ENCODE measurements around a stretch of chr17.

DNA sequence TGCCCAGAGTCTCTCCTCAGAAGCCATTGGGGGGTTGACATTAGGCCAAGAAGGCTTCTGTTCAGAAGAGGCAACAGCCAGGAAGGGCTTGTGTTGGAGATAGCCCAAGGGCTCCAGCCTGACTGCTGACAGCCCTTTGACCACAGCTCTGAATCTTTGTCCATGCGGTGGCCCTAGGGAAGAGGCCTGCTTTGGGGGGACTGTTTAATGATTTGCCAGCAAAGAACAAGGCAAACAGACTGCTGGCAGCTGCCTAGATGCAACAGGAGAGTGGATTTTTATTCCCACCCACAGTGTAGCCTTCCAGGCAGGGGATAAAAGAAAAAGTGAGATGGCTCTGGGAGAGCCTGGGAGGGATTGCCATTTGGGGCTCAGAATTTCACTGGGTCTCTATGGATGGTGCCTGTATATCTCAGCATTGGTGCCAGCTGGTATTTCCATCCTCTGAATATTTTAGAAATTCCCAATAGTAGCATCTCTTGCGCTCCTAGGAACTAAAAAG, 29.3 kb upstream of the SUPT4H1 start:
- PRO-cap, 5 experiments, result peak in 4 of 5 experiments; most common plus-strand start position 329 of the sequence (in 2); most common minus-strand start position 150 of the sequence (in 3)
- RAMPAGE, long total RNA, 2 experiments, result no peak in any of the 2 experiments
- RRBS, result no CpG with 5 or more reads among the region's 2 CpGs

DNA sequence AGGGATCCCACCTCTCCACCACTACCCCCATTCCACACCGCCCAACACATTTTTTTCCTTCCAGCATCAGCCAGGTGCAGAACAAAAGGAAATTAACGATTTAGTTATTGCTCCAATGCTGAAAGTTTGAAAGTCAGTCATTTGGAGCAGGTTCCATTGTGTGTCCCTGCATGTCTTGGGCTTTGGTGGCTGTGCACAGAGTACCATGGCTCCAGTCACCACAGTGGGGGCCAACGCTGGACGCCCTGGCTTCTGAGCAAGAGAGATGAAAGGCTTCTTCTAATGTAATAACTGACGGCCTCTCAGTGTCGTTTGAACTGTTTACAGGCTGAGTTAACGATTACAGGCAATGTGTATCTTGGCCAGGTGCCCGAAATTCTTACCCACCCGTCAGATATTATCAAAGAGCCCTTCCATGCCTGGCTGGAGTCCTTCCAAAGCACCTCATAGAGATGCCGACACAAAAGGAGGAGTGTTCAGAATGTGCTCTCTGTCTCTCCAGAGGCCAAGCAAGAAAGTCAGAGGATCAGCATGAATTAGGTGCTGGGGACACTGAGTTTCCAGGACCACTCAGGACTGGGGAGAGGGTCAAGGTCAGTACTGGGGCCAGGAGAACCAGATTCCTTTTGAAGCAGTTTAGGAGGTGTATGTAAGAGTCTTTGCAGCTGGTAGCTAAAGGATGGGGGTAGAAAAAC, 25.9 kb downstream of the RNF43 start:
- PRO-cap, 5 experiments, result peak in 5 of 5 experiments; most common plus-strand start position 501 of the sequence (in 2); most common minus-strand start position 254 of the sequence (in 5)
- RAMPAGE, long total RNA, 2 experiments, result no peak in any of the 2 experiments
- RRBS, result no CpG with 5 or more reads among the region's 10 CpGs

DNA sequence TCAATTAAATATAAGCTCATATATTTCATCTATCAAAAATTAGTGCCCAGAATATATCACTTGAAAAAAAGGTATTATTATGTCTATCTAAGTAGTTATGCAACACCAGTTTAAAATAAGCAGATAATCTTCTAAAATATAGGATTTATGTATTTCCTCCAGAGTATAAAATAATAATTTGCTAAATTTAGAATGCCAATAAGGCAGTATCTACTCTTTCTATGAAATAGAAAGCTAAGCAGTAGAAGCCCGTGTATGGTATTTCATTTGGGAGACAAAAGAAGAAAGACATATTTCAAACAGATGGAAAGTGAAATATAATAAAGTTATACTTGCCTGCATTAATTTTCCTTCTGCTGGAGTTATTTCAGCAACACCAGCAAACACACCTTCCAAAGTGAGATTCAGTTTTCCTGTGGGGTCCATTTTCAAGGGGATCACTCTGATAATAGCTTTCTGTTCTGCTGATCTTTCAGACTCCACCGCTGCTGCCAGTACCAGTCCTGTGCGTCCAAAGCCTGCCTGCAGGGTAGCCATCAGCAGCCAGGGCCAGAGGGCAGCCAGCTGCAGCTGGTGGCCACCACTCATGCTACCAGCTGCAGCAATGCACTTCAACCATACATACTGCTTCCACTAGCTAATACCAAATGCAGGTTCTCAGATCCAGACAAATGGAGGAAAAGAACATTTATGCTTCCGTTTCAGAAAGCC, 2.2 kb downstream of the RNF43 start:
- PRO-cap, 5 experiments, result no peak in any of the 5 experiments
- RAMPAGE, long total RNA, 2 experiments, result no peak in any of the 2 experiments
- RRBS, result no CpG with 5 or more reads among the region's 4 CpGs

- PRO-cap, 5 experiments, result no peak in any of the 5 experiments
- RAMPAGE, long total RNA, 2 experiments, result no peak in any of the 2 experiments
- RRBS, result no CpG with 5 or more reads among the region's 2 CpGs
Observed at GRCh38 chr17:58510037-58510309, 4.5 kb downstream of the MTMR4 start.

- PRO-cap, 5 experiments, result peak in 5 of 5 experiments; most common plus-strand start chr17:58518354 (in 5); most common minus-strand start chr17:58517880 (in 3)
- RAMPAGE, long total RNA, 2 experiments, result start-site peak on the minus strand in 2 of 2 experiments, at chr17:58517564-58517890 at its widest, 49 to 291 reads per replicate
- RRBS, result 2% methylated on average over 15 of the region's 59 CpGs
Observed at GRCh38 chr17:58517449-58518476, 3.3 kb upstream of the MTMR4 start.

DNA sequence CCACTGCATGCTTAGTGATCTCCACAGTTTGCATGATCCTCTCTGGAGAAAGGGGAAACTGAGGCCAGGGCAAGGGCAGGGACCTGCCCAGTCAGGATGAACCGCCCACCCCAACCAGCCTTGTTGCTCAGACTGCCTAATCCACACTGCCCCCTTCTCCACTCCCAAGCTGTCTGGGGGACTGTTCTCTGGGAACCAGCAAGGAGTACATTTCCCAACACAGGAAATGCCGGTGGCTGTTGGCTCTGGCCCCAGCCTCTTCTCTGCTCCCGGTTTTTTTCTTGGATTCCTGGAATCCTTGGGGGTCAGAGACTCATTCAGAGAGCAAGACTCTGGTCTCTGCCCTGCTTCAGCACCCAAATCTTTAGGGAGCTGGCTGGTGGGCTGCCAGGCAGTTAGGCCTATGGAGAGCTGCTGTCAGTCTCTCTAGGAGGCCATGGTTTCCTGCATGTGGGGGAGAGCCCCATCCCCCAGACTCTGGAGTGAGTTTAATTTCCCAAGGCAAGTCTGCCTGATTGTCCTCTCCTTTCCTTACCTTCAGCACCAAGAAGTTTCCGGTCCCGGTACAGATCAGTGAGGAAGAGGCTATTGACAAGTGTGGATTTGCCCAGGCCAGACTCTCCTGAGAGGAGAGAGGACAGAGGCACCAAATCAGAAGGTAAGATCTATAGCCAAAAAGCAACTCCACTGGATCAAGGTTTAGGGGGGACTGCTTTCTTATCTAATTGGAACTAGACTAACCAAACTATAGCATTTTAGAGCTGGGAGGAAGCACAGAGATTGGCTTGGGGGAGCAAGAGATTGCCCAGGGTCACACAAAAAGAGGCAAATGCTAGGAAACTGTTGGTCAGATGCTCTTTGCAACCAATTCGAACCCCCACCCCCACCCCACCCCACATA, 11.0 kb upstream of the MTMR4 start:
- PRO-cap, 5 experiments, result peak in 1 of 5 experiments; most common minus-strand start position 148 of the sequence (in 1)
- RAMPAGE, long total RNA, 2 experiments, result start-site peak on the plus strand in 1 of 2 experiments, centred at position 392 of the sequence, 16 reads per replicate
- RRBS, result 0% methylated on average over 1 of the region's 6 CpGs

DNA sequence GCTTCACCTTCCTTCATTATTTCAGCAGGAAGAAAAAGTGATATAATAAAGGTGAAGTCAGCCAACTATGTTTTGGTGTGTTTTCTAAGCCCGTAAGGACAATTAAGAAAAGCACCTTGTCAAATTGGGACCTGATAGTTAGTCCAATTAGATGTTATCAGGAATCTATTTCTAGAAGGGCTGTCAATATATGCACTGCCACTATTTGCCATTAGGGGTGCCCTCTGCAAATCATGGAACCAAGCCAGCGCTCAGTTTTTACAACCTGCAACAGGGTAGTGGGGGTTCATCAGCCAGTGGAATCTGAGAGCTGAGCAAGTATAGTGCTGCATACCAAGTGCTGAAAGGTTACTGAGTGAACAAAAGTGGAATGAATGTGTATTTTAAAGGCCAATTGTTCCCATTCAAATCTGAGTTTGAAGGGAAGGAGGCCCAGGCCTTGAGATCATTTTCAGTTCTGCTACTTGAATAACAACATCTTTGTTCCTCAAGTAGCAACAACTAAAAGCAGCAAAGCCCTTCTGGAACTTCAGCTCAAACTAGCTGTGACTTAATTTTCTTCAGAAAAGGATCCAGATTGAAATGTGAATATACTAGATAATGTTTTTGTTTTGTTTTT, 10.4 kb downstream of the PRR11 start:
- PRO-cap, 5 experiments, result no peak in any of the 5 experiments
- RAMPAGE, long total RNA, 2 experiments, result no peak in any of the 2 experiments
- RRBS, result no CpG with 5 or more reads among the region's 2 CpGs

DNA sequence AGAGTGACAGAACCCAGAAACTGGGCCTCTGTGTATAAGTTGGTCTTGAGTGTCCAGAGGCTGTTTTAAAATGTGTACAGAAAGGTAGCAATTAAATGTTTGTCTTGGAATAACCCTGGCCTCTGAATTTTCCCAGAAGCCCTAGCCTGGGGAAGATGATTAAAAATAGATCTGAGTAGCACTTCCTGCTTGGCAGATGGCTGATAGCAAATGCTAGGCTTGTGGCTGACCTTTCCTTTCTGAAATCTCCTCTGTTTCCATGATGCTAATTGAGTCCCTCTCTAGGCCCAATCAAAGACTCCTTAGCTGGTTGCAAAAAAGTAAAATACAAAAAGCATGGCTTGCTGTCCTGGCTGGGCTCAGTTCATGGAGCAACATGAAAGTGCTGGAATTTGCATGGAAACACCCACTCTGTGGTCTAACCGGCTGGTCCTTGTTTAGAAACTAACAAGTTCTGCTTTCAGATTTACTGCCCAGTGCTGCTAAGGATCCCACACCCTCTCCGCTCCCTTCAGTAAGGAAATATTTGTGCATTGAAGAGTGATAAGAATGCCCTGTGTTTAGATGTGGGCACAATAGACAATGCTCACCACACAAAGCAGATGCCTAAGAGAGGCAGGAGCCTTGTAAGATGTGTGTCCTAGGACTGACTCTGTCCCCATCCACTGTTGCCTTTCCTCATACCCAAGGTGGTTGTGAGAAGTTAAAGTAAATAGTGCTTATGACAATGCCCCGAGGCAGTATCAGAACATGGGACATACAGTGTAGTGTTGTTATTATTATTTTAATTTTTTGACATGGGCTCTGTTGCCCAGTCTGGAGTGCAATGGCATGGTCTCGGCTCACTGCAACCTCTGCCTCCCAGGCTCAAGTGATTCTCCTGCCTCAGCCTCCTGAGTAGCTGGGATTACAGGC, 40.9 kb downstream of the YPEL2 start:
- PRO-cap, 5 experiments, result peak in 5 of 5 experiments; most common plus-strand start position 469 of the sequence (in 4); most common minus-strand start position 72 of the sequence (in 2)
- RAMPAGE, long total RNA, 2 experiments, result no peak in any of the 2 experiments
- RRBS, result no CpG with 5 or more reads among the region's 4 CpGs

- PRO-cap, 5 experiments, result no peak in any of the 5 experiments
- RAMPAGE, long total RNA, 2 experiments, result no peak in any of the 2 experiments
- RRBS, result no CpG with 5 or more reads among the region's 7 CpGs
Observed at GRCh38 chr17:59374262-59375287, 43.1 kb downstream of the YPEL2 start.

DNA sequence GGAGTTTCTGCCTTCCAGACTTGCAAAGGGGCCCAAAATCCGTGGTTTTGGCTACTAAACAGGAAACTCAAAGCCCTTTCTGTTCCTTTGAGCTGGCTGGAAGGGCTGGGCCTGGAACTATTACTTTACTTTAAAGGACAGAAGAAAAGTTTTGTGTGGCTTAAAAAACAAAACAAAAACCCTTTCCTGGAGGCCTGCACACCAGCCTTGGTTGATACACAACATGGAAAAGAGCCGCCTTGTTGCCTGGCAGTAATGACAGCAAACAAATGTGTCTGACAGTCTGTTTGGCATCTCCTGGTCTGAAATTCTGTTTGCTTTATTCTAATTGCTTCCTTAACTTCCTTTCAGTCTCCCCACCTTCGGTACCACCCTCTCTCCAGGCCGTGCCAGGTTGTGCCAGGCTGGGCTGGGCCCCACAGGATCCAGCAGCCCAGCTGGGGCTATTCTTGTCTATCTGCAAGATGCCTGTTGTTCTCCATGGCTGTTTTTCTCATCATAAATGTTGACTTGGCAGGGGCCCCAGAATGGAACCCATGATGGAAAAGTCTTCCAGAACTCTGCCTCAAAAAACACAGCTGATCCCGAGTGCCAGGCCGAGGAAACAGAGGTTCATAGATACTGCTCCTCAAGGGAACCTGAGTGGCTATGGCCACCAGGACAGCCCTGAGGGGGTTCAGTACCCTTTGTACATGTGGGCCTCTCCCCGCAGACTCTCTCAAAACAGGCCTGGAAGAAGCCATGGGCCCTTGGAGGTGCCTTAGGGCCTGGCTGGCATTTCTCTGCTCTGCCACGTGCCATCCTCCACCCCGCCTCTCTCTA, 50.3 kb downstream of the YPEL2 start:
- PRO-cap, 5 experiments, result peak in 1 of 5 experiments; most common plus-strand start position 392 of the sequence (in 1); most common minus-strand start position 312 of the sequence (in 1)
- RAMPAGE, long total RNA, 2 experiments, result no peak in any of the 2 experiments
- RRBS, result no CpG with 5 or more reads among the region's 9 CpGs

DNA sequence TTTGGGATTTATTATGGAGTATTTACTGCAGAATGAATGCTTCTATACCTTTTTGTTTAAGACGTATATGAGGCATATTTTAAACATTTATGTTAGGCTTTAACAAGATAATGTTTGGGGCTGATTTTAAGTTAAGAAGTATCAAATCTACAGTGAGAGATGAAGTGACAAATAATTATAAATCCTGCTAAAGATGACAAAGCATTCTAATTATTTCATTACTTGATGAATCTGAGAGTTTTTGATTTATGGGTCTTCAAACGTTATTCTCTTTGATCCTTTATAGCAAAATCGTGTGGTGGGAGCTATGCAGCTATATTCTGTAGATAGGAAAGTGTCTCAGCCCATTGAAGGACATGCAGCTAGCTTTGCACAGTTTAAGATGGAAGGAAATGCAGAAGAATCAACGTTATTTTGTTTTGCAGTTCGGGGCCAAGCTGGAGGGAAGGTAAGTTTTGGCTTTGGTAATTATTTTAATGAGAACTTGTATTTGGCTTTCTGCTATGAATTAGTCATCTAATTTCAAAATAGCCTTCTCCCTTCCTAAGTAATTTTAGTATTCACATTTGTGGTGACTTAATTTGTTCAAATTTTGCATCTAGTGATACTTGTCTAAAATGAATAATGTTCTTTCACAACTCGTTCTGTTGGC, 28.4 kb downstream of the CLTC start:
- PRO-cap, 5 experiments, result no peak in any of the 5 experiments
- RAMPAGE, long total RNA, 2 experiments, result no peak in any of the 2 experiments
- RRBS, result no CpG with 5 or more reads among the region's 6 CpGs

GRCh38 chr17:59654829-59655671, 35.4 kb downstream of the CLTC start:
- PRO-cap, 5 experiments, result no peak in any of the 5 experiments
- RAMPAGE, long total RNA, 2 experiments, result no peak in any of the 2 experiments
- RRBS, result no CpG with 5 or more reads among the region's 7 CpGs

DNA sequence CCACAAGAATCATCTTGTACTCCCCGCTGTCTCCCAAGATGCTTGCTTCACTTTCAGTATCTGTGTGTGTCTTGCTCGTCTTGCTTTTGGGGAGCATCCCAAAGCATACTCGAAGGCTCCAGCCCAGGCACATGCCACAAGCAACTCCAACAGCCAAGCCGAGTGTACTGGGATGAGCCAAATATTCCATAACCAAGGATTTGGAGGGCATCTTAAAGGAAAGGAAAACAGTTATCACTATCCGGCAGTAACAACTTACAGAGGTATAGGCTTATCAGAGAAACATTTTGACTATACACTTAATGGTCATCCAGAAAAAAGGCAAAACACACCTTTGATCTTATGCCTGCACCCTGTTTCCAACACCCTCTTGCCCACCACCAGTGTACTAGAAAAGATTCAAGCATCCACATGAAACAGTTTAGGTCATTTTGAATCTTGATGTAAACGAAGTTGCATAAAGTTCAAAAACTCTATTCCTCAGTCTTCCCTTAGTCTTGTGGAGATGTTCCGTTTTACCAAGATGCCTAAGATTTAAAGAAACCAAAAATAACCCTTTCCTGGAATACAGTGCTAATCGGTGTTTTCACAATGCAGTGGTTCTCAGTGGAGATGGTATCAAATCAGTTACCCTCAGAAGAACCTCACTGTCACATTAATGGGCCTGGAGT, 9.3 kb downstream of the PTRH2 start:
- PRO-cap, 5 experiments, result no peak in any of the 5 experiments
- RAMPAGE, long total RNA, 2 experiments, result no peak in any of the 2 experiments
- RRBS, result no CpG with 5 or more reads among the region's 8 CpGs

DNA sequence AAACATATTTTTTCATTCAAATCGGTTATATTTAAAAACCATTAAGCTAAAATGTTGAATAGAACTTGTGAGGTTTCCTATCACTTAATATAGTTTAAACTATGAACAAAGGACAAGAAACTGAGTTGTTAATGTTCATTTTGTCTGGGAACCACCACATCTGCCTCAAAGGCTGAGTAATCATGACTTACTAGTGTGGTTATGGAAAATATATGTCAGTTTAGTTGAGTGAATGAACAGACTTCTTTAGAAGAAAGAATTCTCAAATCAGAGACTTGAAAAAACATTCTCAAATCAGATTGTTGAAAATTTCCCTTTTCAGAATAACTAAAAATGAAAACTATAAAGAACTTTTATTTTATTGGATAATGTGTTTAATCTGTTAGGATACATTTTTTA, 55.0 kb downstream of the VMP1 start:
- PRO-cap, 5 experiments, result no peak in any of the 5 experiments
- RAMPAGE, long total RNA, 2 experiments, result no peak in any of the 2 experiments
- RRBS, result no CpG with 5 or more reads among the region's 1 CpG

DNA sequence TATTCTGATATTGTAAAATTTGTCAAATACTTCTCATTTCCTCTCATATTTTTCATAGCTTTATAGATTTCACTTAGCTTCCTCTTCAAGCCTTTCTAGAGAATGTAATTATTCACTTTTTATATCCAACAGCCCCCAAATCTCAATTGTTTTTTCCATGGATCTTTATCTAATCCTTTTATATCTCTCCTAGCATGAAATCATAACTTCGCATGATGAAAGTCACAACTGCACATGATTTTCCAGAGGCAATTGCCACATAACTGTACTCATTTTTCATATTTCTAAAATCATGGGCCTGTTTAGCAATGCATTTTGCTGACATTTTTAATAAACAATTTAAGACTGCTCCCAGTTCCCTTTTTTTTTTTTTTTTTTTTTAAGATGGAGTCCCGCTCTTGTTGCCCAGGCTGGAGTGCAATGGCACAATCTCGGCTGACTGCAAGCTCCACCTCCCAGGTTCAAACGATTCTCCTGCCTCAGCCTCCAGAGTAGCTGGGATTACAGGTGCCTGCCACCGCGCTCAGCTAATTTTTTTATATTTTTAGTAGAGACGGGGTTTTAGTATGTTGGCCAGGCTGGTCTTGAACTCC, 83.5 kb downstream of the VMP1 start:
- PRO-cap, 5 experiments, result peak in 2 of 5 experiments; most common minus-strand start position 155 of the sequence (in 2)
- RAMPAGE, long total RNA, 2 experiments, result no peak in any of the 2 experiments
- RRBS, result no CpG with 5 or more reads among the region's 7 CpGs

DNA sequence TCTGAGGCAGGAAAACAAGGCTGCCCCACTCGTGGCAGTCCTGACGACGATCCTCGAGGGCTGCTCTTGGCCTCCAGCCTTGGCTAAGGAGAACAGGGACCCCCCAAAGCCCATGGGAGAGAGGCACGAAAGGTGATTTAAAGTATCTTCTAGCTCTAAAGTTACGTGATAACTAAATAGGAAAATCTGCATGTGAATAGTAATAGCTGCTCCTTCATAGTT, 81.7 kb downstream of the CA4 start:
- PRO-cap, 5 experiments, result no peak in any of the 5 experiments
- RAMPAGE, long total RNA, 2 experiments, result no peak in any of the 2 experiments
- RRBS, result no CpG with 5 or more reads among the region's 6 CpGs

DNA sequence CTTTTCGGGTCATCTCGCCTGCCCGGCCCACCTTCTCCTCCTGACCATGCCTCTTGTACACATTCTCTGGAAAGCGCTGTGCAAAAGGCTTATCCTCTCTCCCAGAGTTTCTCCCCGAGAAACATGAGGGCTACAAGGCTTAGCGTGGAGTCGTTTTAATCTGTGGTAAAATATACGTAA, 755 bp upstream of the USP32 start:
- PRO-cap, 5 experiments, result no peak in any of the 5 experiments
- RAMPAGE, long total RNA, 2 experiments, result no peak in any of the 2 experiments
- RRBS, result no CpG with 5 or more reads among the region's 8 CpGs

GRCh38 chr17:60421096-60422231, 825 bp upstream of the CHCT1 start:
- PRO-cap, 5 experiments, result no peak in any of the 5 experiments
- RAMPAGE, long total RNA, 2 experiments, result no peak in any of the 2 experiments
- RRBS, result 5% methylated on average over 39 of the region's 74 CpGs

DNA sequence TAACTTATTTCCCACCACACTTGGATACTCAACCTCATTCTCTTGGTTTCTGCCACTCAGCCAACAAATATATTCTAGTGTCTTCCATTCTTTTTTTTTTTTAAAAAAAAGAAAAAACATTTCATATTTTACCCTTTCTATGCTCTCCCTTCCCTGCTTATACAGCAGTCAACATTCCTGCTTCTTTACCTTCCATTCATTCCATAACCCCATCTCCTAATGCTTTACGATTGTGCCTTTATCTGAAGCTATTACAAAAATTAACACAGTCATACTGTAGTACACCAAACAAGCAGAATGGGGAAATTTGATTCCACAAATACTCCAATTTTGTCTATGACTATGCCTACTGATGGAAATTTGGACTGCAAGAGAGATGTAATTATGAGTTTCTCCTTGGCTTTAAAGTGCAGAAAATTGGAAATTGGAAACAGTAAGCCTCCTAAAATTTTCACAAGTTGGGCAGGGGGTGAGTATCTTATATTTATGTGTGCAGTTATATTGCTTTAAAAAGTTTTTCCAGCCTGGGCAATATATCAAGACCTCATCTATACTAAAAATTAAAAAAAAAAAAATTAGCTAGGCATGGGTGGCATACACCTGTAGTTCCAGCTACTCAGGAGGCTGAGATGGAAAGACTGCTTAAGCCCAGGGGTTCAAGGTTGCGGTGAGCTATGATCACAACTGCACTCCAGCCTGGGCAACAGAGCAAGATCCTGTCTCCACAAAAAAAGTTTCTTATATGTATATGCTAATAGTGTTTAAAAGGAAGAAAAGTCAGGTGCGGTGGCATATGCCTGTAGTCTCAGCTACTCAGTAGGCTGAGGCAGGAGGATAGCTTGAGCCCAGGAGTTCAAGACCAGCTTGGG, 3.0 kb downstream of the APPBP2 start:
- PRO-cap, 5 experiments, result peak in 3 of 5 experiments; most common plus-strand start position 359 of the sequence (in 3)
- RAMPAGE, long total RNA, 2 experiments, result no peak in any of the 2 experiments
- RRBS, result no CpG with 5 or more reads among the region's 3 CpGs

DNA sequence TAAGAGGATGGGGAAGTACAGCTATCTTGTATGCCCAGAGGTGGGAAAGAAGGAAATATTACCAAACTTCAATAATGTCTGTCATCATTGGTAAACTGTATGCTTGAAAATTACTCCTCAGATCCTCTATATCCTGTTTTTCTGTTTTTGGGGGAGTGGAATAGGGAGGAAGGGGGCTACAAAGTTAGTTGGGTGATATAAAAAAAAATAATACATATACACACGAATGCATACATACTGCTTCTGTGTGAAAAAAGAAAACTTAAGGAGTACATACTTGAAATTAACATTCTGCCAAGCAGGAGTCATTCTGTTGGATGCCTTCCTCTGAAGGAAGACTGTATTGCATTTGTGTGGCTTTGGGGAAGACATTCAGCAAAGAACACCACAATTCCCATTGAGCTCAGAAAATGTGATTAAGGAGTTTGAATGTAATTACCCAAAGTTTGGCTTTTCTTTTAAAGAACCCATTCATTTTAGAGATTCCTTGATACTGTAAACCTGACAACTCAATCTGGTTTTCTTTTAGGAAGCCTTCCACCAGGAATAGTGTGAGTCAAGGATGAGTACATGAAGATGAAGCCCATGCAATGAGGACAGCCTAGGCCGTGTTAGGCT, 271.9 kb upstream of the TBX2 start:
- PRO-cap, 5 experiments, result no peak in any of the 5 experiments
- RAMPAGE, long total RNA, 2 experiments, result no peak in any of the 2 experiments
- RRBS, result no CpG with 5 or more reads among the region's 2 CpGs